ENCODE data around the genes TMEM126B and GRM5.

GRCh38 chr11:83693171-83693967 lies 407.2 kb upstream of the CCDC90B start:
- PRO-cap, result no peak

GRCh38 chr11:84802532-84802733 lies 824.7 kb downstream of the DLG2 start:
- PRO-cap, result no peak

GRCh38 chr11:84930365-84931038 lies 696.6 kb downstream of the DLG2 start:
- PRO-cap, result no peak

GRCh38 chr11:85627617-85628706 lies at the start of gene TMEM126B:
Gene TMEM126B (plus strand): TSS chr11:85628593.
- PRO-cap, result bidirectional peak, plus-strand start at chr11:85628084, minus-strand start at chr11:85627798; bidirectional peak, plus-strand start at chr11:85628595, minus-strand start at chr11:85628326

- PRO-cap, result no peak
Measured at GRCh38 chr11:85663167-85663740, 1.7 kb downstream of the CREBZF start.

DNA sequence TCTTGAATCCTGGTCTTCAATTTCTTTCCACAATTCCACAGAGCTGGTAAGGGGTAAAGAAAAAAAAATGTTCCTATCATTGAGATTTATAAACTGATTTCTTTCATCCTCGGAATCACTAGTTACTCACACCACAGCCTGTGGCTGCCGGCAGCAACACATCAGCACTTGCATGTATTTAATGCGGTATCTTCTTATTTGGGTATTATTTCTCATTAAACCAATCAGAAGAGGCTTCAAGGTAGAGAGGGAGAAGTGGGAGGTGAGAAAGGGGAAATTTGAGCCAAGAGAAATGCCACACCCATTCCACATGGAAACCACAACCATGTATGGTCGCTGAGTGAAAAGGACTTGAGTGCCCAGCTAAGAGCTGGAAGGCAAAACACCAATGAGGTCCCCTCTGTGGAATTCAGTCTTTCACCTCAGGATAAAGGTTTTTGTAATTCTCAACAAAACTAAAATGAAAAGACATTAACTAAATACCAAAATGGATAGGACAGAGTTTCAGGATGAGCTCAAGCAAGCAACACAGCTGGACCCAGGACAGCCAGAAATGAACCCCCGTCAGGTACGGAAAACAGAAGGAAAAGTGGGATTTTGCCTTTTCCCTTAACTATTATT lies 26.0 kb downstream of the SYTL2 start:
- PRO-cap, result no peak

DNA sequence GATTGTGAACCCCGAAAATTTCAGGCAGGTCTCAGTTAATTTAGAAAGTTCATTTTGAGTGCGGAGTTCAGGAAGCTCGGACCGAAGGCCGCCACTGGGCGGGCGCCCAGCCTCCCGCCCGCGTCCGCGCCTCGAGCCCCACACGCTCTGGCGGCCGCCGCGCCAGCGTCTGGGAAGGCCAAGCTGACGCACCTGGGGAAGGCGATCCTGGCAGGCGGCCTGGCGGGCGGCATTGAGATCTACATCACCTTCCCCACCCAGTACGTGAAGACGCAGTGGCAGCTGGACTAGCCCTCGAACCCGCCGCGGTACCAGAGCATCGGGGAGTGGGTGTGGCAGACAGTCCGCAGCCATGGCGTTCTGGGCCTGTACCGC lies 79.4 kb downstream of the CCDC83 start:
- PRO-cap, result no peak

GRCh38 chr11:86051583-86052670 lies 17.0 kb downstream of the PICALM start:
- PRO-cap, result no peak

DNA sequence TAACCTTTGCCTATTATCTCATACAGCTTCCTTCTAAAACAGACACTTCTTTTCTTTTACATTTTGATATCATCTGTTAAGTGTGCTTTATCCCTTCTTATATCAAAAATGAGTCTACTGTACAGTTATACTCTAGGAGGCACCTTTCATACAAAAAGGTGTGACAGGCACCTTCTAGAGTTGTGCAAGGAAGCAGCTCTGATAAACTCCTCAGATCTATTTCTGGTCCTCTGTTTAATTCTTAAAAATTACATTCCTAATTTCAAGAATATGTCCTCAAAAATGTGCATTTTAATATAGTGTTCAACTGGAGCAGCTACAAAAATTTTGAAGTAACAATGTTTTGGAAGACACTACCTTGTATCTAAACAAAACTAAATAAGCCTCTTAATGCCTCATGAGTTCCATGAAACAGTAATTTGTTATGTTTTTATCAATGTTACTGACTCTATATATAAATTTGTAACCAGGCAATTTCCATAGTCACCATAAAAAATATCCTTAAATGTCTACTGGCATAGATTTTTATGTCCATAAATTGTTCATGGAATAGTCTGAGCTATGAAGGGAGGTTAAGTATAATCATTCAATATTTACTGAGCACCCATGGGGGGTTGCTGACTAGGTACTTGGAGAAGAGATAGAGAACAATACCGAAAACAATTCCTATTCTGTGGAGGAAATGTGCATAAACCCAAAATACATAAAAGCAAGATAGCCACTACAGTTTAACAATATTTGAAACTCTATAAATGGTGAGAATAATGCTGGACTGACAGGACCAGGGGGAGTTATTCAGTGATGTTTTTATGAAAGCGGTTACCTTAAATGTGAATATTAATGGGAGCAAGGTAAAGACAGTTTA lies 10.0 kb downstream of the PICALM start:
- PRO-cap, result no peak

- PRO-cap, result no peak
Measured at GRCh38 chr11:86183753-86184167, 60.8 kb upstream of the EED start.

GRCh38 chr11:86551798-86552321 lies 177.2 kb downstream of the CCDC81 start:
- PRO-cap, result unidirectional peak, minus-strand start at chr11:86551890

- PRO-cap, result unidirectional peak, plus-strand start at chr11:86559548
Measured at GRCh38 chr11:86559171-86560092, 184.7 kb downstream of the CCDC81 start.

- PRO-cap, result no peak
Measured at GRCh38 chr11:86812077-86812316, 11.7 kb downstream of the PRSS23 start.

GRCh38 chr11:86815048-86815401 lies 14.7 kb downstream of the PRSS23 start:
- PRO-cap, result no peak

- PRO-cap, result unidirectional peak, plus-strand start at chr11:86953135
Measured at GRCh38 chr11:86952909-86953567, 2.2 kb downstream of the FZD4 start.

DNA sequence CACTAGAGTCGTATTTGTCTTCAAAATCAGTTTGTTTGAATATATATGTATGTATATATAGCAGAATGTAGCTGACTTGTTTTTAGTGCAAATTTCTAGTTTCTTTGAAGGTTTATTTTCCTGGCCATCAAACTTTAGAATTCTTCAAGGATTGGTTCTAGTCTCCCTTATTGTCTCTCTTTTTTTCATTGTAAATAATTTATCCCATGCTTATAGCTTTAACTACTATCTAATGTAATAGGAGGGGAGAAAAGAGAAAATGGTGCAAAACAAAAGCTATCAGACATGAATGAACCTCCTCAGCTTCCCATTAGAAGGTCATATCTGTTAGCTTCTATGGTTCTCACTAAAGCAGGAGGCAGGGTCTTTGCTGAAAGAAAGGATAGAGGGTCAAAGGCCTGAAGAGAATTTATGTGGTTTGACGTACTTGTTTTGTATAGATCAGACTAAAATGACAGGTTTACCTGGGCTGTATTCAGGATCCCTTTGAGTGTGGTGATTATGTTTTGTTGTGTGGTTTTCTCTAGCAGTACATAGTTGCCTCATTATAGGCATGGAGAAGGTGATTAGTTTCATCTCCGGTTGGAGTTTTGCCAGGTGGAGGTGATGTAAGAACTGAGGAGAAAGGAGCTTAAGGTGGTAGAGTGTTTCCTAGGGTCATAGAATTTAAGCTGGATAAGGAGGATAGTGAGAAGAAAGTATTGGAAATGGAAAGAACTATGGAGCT lies 228.8 kb downstream of the TMEM135 start:
- PRO-cap, result no peak

DNA sequence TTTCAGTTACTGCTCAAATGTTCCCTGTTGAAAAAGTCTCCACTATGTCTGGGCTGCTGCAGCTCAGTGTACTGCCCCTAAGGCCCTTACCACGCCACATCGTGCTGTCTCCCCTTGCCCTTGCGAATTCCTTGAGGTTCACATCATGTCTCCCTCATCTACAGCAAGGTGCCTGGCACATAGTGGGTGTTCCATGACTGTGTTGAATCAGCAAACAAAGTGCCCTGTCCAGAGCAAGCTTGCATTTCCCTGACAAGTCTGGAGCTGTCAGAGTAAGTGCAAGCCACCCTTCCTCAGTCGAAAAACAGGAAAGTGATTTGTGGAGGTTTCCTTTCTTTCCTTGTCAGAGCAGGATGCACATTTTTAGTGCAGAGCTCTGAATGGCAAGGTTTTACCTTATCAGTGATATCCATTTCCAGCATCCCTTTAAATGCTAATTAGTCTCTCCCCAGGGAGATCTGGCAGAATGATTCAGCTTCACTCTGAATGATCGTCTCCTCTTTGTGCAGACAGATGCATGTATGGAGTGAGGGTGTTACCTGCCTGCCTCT lies 331.2 kb downstream of the TMEM135 start:
- PRO-cap, result no peak

DNA sequence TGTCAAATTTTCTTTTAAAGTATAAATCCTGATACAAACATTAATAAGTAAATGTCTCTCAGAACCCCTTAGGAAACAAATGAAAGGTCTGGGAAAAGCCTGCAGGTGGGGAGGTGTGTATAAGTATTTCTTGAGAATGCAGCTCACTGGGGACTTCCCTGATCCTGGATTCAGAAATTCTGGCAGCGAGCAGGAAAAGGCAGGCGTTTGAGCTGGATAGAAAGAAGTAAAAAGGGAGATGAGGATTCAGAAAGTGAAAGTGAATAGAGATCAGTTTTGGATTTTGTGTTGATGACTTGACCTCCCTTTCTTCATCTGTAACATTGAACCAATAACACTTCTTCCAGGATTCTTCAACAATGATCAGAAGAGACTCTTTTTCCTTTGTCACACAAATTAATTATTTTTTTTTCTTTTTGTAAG lies 68.4 kb upstream of the CTSC start:
- PRO-cap, result no peak

DNA sequence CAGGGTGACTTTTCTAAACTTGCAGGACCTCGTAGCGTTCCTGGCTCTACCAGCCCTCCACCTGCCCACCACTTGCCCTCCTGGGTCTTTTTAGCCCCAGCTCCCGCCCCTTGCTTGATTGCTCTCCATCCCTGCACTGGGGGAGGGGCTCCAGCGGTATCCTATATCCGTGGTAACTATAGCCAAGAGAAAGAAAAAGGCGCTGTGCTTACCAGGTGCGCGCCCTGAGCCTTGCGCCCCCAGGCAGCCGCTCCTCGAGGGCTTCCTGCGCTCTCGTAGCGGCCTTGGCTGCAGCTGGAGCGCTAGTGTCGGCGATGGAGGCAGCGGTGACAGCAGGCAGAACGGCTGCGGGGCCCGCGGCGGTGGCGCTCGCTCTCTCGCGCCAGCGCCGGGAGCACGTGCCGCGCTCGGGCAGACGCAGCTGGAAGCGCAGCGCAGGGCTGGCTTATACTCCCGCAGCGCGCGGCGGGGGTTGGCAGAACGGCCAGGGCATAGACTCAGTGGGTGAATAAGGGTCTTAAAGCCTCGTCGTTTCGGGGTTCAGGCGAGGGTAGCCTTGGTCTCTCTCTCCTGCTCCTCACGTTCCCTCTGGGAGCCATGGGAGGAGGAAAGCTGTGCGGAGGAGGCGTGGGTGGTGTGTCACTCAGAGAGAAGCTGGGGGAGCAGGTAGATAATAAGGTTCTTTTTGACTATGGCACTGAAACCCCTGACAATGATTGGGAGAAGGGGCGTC lies at the start of gene GRM5:
Gene GRM5, minus strand, starts transcription at position 419 of the 733 bp plus-strand sequence.
- PRO-cap, result no peak

GRCh38 chr11:89660239-89660570 lies 49.9 kb upstream of the TRIM77 start:
- PRO-cap, result no peak